Thyroid gland (tissue), 7 donors: ENCODE data around the genes PCDHB11, PCDHB13, PCDHGA1, PCDHGB7 and RNF14.

DNA sequence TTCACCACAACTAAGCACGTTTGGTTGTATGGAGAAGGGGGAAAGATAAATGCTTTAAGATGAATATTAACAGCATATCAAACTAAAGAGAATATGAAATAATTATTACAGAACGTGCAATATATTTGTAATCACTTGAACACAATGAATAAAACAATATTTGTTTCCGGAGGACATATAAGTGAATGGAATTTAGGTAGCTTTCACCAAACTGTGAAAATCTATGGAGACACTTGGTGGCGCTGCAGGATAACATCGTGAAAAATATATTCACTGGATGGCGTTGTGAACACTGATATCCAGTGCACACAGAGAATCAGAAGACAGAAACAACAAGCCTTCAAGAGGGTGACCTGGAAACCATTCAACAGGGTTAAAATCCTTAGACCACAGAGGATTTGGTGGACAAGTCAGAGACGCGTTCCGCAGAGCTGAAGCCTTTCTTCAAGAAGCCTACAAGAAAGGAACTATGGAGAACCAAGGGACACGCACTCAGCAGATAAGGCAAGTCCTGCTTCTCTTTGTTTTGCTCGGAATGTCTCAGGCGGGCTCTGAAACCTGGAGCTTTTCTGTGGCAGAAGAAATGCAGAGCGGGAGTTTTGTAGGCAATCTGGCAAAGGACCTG is at the start of gene PCDHB11:
Gene PCDHB11 (plus strand): TSS at position 322 of the 625 bp plus-strand sequence.
- PRO-cap, 2 experiments, result no peak in any of the 2 experiments
- RAMPAGE, long total RNA, 5 experiments, result start-site peak on the plus strand in 2 of 5 experiments, centred at positions 307 to 316 of the sequence, 12 to 14 reads per replicate

DNA sequence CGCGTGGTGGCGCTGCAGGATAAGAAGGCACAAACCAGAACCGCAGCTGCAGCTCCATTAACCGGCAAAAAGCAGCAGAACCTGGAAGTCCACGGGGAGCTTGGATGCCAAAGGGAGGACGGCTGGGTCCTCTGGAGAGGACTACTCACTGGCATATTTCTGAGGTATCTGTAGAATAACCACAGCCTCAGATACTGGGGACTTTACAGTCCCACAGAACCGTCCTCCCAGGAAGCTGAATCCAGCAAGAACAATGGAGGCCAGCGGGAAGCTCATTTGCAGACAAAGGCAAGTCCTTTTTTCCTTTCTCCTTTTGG is at the start of gene PCDHB13:
Gene PCDHB13 (plus strand): TSS at position 49 of the 317 bp plus-strand sequence.
- PRO-cap, 2 experiments, result no peak in any of the 2 experiments
- RAMPAGE, long total RNA, 5 experiments, result no peak in any of the 5 experiments

- PRO-cap, 2 experiments, result no peak in any of the 2 experiments
- RAMPAGE, long total RNA, 5 experiments, result no peak in any of the 5 experiments
Observed at GRCh38 chr5:141330185-141330805, at the start of gene PCDHGA1. Gene PCDHGA1, plus strand, starts transcription at chr5:141330514.

- PRO-cap, 2 experiments, result peak in 2 of 2 experiments; most common plus-strand start chr5:141417615 (in 1)
- RAMPAGE, long total RNA, 5 experiments, result start-site peak on the plus strand in 1 of 5 experiments, at chr5:141417635-141417690 at its widest, 130 reads per replicate
Observed at GRCh38 chr5:141417509-141418479, at the start of gene PCDHGB7. Gene PCDHGB7, plus strand, starts transcription at chr5:141417677.

DNA sequence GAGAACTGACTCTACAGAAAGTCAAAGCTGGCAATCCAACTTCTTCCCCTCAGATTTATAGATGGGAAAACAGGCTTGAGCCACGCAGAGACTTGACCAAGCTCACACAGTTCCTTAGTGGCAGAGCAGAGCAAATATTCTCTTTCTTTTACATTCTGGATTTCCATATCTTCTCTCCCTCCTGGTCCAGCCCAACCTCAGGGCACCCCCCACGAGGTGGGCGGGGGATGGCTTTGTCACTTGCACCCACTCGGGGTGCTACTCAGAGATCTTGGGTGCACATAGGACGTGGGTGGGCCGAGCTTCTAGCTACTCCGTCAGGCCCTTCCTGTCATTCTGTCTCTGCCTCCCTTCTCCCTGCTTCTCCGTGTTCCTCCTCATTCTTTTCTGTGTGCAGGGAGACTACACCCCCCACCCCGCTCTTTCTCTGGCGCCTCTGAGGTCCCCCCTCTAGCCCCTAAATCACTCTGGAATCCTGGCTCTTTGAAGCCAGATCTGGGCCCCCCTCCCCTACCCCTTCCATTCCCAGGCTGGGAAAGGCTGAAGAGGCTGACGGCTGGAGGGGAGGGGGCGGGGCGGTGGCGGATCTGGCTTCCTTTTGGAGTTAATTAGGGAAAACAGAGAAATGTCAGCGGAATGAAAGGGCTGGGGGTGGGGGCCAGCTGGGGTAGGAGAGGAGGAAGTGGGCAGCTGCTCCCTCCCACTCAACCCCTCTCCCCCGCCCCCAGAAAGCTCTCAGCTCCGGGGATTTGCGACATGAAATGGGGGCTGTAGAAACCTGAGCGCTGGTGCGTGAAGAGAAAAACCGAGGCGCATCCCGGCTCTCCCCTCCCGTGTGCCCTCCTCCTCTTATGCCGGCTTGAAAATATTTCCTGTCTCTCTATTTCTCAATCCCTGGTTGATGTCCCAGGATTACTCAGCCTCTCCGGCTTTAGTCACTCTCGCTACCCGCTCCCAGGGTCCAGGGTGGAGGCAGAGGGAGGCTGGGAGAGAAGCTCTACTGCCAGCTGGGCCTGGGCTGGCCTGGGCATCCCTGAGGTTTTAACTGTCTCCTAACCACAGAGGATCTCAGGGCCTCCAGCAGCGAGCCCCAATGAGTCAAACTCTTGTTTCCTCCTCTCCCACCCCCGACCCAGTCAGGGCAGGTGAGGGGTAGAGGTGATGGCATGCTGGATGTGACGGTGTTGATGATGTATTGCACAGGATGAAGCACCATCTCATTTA is 19.9 kb downstream of the PCDHGC5 start:
- PRO-cap, 2 experiments, result peak in 2 of 2 experiments; most common plus-strand start position 334 of the sequence (in 1); most common minus-strand start position 841 of the sequence (in 2)
- RAMPAGE, long total RNA, 5 experiments, result no peak in any of the 5 experiments

GRCh38 chr5:141509549-141509952 is 20.7 kb downstream of the PCDHGC5 start:
- PRO-cap, 2 experiments, result no peak in any of the 2 experiments
- RAMPAGE, long total RNA, 5 experiments, result no peak in any of the 5 experiments

GRCh38 chr5:141514553-141514641 is 25.5 kb downstream of the PCDHGC5 start:
- PRO-cap, 2 experiments, result no peak in any of the 2 experiments
- RAMPAGE, long total RNA, 5 experiments, result no peak in any of the 5 experiments

- PRO-cap, 2 experiments, result no peak in any of the 2 experiments
- RAMPAGE, long total RNA, 5 experiments, result no peak in any of the 5 experiments
Observed at GRCh38 chr5:141514956-141515748, 26.3 kb downstream of the PCDHGC5 start.

GRCh38 chr5:141524525-141525669 is 36.0 kb downstream of the PCDHGC5 start:
- PRO-cap, 2 experiments, result no peak in any of the 2 experiments
- RAMPAGE, long total RNA, 5 experiments, result no peak in any of the 5 experiments

DNA sequence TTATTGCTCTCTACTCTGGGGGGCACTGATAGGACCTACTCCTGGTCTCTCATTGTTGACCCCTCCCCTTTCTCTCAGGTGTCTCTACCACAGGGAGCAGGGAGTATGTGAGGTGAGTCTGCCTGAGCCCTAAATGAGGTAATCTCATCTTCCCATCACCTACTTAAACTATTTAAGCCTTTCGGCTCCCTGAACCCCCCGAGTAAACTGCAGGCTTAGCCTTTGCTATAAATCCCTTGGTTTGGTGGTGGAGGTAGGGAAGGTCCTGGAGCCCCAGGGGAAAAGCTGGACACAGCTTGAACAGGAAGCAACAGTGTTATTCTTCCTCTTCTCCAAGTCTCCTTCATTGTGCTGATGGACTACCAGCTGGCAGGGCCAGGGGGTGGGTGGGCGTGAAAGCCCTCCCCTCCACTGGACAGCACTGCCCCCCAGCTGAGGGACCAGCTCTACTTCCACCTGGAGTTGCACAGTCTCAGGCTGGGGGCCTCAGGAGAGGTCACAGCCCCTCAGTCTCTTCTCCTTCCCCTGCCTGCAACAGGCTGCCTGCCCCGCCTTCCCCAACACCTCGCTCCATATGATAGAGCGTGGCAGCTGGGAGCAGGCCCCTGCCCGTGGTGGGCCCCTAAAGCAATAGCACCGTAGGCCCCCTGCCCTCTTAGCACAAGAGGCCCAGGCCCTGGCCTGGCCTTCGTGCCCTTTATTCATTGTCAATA is 3.7 kb downstream of the RELL2 start:
- PRO-cap, 2 experiments, result no peak in any of the 2 experiments
- RAMPAGE, long total RNA, 5 experiments, result no peak in any of the 5 experiments

DNA sequence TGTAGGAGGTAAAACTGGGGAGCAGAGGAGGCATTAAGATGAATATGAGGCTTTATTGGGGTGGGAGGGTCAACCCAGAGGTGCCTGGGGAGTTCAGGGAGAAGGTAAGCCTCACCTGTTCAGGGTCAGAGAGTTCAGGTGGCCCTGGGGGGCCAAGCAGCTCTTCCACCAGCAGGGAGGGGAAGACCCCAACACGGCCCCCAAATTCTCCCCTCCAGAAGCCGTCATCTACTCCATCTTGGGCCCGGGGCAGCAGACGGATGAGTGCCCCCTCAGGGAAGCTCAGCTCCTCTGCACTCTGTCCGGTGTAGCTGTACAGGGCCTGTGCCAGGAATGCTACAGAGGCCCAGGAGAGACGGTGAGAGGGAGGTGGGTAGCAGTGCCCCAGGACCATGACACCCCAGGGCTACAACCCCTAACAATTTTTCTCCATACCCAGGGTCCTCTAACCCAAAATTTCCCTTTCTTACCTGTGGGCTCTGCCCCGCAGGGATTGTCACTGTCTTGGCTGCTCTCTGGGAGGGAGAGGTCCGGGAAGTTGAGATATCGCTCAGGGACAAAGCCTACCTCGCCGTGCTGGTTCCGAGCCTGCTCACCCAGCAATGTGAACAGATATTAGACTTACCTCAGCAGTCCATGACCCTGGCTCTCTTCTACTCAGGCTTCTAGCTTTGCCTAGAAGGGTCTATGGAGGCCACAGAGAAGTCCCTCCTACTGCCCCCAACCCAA is 7.0 kb downstream of the FCHSD1 start:
- PRO-cap, 2 experiments, result no peak in any of the 2 experiments
- RAMPAGE, long total RNA, 5 experiments, result no peak in any of the 5 experiments

- PRO-cap, 2 experiments, result peak in 1 of 2 experiments; most common plus-strand start chr5:141806139 (in 1); most common minus-strand start chr5:141805902 (in 1)
- RAMPAGE, long total RNA, 5 experiments, result no peak in any of the 5 experiments
Observed at GRCh38 chr5:141805533-141806393, 72.4 kb downstream of the PCDH1 start.

DNA sequence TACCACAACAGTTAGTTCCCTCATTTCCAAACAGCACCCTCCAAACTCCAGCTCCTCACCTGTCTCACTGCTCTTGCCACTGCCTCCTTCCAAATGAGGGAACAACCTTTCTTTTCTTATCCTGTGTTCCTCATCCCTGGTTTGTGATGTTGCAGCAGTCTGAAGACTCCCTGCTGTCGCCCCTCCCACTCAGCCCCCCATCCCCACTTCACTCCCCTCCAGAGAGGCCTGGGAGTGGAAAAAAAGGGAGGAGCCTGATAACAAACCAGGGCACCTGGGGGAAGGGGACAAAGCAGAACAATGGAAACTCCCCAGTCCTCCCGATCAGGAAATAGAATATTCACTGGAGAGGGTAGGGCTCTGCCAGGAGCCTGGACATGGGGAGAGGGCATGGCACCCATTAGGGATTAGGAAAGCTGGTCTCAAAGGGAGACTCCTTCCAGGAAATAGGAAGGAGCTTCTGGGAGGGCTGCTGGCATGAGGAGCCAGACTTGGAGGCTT is 20.2 kb downstream of the PCDH1 start:
- PRO-cap, 2 experiments, result no peak in any of the 2 experiments
- RAMPAGE, long total RNA, 5 experiments, result no peak in any of the 5 experiments

- PRO-cap, 2 experiments, result no peak in any of the 2 experiments
- RAMPAGE, long total RNA, 5 experiments, result no peak in any of the 5 experiments
Observed at GRCh38 chr5:141875296-141875777, 2.9 kb downstream of the PCDH1 start.

GRCh38 chr5:141877736-141878097 is 493 bp downstream of the PCDH1 start:
- PRO-cap, 2 experiments, result no peak in any of the 2 experiments
- RAMPAGE, long total RNA, 5 experiments, result no peak in any of the 5 experiments

GRCh38 chr5:141917796-141918204 is 5.9 kb upstream of the DELE1 start:
- PRO-cap, 2 experiments, result no peak in any of the 2 experiments
- RAMPAGE, long total RNA, 5 experiments, result no peak in any of the 5 experiments

DNA sequence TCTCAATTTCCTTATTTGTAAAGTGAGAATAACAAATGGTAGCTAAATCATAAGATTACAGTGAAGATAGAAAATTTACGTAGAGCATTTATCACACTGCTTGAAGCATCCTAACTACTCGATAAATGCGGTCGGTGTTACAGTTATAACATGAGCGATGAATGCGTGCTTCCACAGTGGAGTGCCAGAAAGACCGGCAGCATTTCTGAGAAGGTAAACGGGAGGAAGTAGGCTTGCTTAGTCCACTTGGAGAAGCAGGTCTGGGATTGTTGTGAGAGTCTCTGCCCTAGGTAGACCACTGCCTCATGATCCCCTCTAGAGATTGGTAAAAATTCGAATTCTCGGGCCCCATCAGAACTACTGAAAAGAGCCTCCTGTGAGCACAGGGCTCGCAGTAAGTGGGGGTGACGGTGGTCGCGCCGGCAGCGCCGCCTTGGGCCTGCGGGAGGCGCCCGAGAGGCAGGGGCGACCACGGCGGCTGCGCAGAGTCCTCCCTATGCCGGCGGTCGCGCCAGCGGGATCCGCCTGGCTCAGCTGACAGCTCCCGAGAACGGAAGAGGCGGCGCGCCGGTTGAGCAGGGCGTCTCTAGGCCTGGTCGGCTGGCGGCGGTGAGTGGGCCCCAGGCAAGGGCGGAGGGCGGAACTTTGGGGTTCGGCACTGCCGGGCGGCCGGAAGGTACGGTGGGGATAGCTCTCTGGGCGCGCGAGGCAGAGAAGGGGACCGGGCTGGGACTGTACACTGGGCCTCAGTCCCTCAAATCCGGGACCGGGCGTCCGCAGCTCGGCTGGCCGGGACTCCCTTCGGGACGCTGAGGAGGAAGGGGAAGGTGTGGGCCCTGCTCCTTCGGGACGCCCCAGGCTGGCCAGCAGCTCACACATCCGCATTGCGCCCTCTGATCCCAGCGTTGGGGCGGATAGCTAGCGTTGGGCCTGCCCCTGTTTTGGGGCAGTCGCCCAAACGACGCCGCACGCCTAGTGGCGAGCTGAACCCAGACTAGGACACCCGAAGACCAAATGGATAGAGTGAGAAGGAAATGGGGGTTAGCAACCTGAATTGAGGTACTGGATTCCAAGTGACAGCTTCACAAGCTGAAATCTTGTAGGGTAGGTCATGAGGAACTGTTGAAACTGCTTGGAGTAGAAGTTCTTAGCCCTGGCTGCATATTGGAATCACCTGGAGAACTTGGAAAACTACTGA is at the start of gene RNF14:
Gene RNF14 (plus strand): TSS at position 547 of the 1,198 bp plus-strand sequence.
- PRO-cap, 2 experiments, result peak in 2 of 2 experiments; most common plus-strand start position 547 of the sequence (in 2); most common minus-strand start position 508 of the sequence (in 2)
- RAMPAGE, long total RNA, 5 experiments, result start-site peak on the plus strand in 4 of 5 experiments, centred at positions 545 to 629 of the sequence, 227 to 577 reads per replicate

GRCh38 chr5:142011878-142012917 is 629 bp downstream of the GNPDA1 start:
- PRO-cap, 2 experiments, result peak in 2 of 2 experiments; most common plus-strand start chr5:142012567 (in 2)
- RAMPAGE, long total RNA, 5 experiments, result no peak in any of the 5 experiments

DNA sequence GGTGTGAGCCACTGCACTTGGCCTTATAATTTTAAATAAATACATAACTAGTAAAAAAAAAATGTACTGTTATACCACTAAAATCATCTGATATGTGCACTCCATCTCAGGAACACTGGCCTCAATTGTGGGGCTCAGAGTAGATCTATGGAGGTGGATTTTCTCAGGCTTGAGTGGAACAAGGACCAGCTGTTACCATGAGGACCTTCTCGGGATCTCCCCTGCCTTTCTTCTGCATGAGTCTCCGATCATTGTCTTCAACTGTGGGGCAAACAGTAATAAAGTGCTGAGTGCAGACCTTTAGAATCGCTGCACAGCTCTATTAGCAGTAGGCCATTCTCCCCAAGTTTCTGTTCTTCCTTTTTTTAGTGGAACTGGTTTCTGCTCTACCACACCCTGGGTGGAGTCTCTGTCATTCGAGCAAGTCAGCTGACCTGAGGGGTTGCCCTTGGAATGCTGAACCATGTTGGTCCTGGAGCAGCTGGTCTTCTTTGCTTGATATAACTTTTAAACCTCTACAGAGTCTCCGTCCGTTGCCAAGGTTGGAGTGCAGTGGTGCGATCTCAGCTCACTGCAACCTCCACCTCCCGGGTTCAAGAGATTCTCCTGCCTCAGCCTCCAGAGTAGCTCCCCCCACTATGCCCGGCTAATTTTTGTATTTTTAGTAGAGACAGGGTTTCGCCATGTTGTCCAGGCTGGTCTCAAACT is 33.3 kb upstream of the GNPDA1 start:
- PRO-cap, 2 experiments, result no peak in any of the 2 experiments
- RAMPAGE, long total RNA, 5 experiments, result no peak in any of the 5 experiments

DNA sequence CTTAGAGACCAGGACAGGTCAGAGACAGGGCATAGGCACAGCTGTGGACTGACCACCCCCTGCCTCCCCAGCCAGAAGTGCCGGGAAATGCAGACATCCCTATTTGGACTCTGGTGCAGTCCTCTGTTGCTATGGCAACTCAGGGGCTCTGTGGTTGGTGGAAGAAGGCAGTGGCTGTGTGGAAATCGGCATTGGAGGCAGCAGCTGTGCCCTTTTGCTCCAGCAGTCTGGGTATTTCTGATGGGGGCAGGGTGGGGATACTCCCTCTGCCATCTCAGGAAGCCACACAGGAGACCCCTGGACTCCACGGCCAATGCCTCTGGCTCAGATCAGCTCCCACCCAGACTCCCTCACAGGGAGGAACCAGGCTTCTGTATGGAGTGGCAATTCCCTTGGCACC is 43.2 kb upstream of the NDFIP1 start:
- PRO-cap, 2 experiments, result no peak in any of the 2 experiments
- RAMPAGE, long total RNA, 5 experiments, result no peak in any of the 5 experiments